ENCODE data around the gene SERPINA4.

- RRBS, result no CpG with 5 or more reads among the region's 6 CpGs
These were observed 3.6 kb downstream of the ASB2 start for GRCh38 chr14:93972757-93973261.

DNA sequence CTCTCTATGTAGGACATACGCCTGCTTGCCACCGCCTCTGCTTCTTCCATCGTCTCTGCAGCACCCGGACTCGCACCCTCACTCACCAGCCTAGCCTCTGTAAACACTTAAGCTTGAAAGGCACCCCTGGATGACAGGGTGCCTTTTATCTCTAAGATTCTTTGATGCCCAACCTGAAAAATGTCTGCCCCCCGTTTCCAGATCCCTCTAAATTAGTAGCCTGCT, 19.0 kb downstream of the OTUB2 start:
- RRBS, result no CpG with 5 or more reads among the region's 6 CpGs

DNA sequence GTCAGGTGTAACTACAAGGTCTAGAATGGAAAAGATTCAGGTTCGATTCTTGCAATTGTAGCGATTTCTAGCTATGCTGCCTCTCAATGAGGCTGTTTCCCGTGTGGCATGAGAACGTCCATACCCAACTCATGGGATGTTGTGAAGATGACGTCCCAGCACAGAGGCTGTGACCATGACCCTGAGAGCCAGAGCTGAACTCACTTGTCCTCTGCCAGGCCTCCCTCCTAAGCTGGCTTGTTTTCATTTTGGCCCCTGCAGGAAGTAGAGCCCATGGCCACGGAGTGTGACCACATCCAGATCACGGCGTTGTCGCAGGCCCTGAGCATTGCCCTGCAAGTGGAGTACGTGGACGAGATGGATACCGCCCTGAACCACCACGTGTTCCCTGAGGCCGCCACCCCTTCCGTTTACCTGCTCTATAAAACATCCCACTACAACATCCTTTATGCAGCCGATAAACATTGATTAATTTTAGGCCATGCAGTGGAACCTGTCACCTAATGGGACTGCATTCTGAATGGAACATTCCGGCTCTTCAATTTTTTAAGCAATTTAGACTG, 19.4 kb downstream of the OTUB2 start:
- RRBS, result no CpG with 5 or more reads among the region's 17 CpGs

DNA sequence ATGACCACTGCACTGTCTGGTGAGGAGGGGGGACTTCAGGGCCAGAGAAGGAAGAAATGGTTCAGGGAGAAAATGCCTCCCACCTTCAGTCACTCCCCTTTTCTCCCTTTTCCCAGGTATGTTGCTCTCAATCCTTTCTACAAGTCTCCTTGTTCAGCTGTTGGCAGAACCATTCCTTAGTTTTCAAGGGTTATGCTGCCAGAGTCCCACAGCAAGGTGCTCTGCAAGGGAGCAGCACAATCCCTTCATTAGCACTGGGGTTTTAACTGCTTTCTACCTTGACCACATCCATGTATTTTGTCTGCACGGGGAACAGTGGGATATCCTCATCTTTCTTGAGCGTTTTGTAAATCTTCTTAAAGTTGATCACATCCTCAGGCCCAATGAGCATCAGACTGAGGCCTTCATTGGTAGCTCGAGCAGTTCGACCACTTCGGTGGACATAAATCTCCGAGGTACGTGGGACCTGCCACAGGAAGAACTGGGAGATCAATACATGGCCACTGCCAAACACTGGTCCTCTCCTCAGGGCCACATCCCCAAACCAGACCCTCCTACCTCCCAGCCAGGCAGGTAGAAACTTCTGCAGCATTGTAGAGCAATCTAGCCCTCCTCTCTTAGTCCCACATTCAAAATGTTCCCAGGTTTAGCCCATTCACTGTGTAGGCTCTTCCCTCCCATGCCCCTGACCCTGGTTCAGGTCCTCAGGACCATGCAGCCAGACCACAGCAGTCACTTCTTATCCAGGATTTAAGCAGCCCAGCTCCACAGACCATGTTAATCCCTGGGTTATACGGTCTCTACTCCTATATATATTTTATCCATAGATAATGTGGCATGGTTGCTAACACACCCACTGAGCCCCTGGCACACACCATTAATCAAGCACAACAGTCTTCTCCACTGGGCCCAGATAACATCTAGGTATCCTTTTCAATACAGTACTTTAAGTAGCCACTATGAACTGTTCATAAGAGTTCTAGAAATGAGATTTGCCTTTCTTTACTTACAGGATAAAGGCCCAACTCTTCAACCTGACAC, 26.0 kb downstream of the DDX24 start:
- RRBS, result no CpG with 5 or more reads among the region's 8 CpGs

DNA sequence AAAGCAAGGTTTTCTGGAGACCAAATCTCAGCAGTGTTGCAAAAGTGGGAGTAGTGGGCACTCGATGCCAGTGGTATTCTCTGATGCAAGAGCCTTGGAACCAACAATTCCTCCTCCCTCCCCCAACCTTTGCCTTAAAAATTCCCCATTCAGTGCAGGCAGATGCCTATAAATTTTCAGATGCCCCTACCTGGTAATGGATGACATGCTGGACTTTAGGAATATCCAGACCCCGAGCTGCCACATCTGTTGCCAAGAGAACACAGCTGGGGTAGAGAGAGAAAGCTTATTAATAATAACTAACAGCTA, 23.4 kb downstream of the DDX24 start:
- RRBS, result no CpG with 5 or more reads among the region's 2 CpGs

DNA sequence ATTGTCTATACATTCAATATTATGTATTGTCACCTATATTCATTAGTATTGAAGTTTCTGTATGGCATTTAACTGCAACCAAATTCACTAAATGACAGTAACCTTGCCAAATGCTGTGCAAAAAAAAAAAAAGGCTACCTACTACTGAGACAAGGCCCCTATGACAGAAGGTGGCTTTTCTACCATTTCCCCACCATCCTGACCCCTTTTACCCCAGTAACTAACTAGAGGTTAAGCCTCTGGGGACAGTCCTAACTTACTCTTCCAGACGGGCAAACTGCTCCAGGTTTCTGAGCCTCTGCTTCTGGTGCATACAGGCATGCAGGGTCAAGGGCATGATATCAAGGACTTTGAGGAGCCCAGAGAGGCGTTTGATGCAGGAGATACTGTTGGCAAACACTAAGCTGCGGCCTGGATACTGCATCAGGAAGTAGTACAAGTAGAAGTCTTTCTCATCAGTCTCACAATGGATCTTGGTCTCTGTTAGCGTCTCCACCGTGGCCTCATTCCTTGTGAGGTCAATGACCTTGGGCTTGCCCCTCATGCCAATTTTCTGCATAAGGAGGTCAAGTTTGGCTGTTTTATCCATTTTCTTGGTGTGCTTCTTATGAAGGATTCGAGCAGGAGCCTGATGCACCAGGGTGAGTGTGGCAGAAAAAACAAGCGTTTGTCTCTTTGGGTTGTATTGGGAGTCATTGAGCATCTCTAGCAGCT, 21.0 kb downstream of the DDX24 start:
- RRBS, result no CpG with 5 or more reads among the region's 7 CpGs

- RRBS, result no CpG with 5 or more reads among the region's 2 CpGs
These were observed 2.7 kb downstream of the DDX24 start for GRCh38 chr14:94078270-94078712.

- RRBS, result no CpG with 5 or more reads among the region's 9 CpGs
These were observed 15.1 kb downstream of the IFI27L2 start for GRCh38 chr14:94114086-94114865.

DNA sequence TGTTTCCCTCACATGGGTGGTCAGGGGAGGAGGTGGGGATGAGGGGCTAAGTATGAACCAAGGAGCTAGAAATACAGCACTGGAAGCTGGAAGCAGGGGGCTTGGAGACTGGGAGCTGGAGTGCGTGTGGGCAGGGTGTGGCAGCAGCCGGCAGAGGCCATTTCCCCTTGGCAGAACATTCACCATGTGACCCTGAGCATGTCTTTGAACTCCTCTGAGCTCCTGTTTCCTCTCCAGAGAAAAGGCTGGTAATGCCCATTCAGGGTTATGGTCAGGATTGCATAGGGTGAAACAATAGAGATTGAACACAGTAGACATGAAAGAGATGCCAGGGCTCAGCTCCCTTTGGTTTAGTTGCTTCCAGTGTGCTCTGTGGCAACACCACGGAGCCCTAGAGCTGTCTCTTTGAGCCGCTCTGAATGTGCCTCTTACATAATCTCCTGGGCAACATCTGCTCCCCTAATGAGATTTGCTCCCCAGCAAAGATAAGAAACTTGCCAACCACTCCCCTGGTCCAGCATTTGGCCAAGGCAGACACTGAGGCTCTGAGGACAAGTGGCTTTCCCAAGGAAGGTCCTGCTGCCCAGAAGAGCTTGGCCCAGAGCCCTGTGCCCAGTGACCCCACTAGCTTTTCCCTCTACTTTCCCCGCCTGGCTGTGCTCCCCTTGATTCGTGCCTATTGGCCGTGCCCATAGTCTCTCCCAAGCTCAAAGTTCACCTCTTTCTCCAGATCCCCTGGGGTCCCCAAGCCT, 14.3 kb downstream of the IFI27L2 start:
- RRBS, result no CpG with 5 or more reads among the region's 7 CpGs

DNA sequence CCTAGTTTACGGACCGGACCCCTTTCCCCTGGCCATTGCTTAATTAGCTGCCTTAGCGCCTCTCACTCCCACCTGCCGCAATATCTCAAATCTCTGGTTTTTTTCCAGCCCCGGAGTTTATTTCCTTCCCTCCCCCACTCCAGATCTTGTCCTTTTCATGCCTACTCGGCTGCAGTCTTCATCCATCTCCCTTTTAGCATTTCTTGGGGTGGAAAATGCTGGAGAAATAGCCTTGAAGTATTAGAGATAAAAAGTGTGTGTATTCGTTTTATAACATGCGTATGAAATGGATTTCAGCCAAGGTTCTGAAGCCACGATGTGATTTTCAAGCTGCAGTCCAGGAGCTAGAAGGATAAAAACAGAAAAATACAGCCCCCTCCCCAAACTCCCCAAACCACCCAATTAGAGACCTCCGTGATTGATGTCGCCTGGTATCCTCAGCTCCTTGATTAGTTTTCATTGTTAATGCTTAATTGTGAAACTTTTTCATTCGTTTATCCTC, 1.4 kb downstream of the PPP4R4 start:
- RRBS, result 16% methylated on average over 3 of the region's 12 CpGs

GRCh38 chr14:94277132-94277751, 15.8 kb downstream of the SERPINA10 start:
- RRBS, result no CpG with 5 or more reads among the region's 8 CpGs

DNA sequence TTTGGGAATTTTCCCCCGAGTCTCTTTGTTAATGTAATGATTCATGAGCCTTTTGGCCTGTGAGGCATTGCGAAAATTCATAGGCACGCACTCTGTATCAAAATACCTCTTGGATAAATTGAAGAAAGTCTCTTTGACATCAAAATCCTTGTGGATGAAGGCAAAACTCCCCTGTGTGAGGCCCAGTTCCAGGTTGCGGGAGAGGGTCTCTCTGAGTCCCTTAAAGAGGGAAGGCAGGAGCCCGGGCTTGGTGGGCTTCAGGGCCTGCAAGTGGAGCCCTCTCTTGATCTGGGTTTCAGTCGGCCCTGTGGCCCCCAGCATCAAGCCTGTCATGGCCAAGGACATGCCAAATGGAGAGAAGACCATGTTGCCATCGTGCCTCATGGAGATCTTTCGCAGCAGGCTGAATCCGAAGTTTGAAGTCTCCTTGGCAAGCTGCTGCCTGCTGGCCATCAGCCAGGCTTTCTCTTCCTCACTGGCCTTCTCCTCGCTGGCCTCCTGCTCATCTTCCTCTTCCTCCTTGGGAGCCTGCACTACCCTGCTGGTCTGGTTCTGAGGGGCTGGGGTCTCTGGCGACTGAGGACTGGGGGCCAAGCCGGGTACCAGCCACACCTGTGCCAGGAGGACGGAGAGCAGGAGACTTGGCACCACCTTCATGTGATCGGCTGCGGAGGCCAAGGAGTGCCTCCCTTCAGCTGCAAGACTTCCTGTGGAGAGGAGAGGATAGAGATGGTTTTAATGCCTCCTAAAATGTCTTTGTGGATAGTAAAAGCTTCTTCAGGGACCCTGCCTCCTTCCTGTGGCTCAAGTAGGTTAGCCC, 2.9 kb downstream of the SERPINA10 start:
- RRBS, result no CpG with 5 or more reads among the region's 15 CpGs

DNA sequence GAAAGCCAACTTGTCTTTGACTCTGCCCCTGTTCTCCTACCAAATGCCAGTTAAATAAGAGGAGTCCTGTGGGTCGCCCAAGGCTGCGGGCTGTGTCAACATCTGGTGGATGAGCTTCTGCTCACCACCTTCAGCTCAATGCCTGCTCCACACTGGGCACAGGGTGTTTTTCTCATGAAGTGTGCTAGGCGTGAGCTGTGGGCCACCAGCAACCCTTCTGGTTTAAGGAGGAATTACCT, 12.2 kb downstream of the SERPINA1 start:
- RRBS, result no CpG with 5 or more reads among the region's 3 CpGs

- RRBS, result no CpG with 5 or more reads among the region's 10 CpGs
These were observed 29.2 kb downstream of the SERPINA11 start for GRCh38 chr14:94423440-94423720.

DNA sequence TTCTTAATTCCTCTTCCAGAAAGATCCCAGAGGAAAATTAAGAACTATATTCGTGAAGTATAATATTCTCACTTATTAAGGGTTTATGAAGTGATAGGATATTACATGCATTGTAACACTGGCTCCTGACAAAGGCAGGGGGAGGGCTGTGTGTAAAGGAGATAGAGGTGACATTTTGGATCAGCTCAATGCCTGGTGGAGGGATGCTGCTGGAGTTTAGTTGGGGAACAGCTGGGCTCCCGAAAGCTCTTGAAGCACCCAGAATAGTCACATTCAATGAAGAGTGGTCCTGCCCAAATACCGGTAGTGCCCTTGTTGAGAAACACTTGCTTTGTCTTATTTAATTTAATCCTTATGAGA, 748 bp downstream of the SERPINA11 start:
- RRBS, result no CpG with 5 or more reads among the region's 3 CpGs

DNA sequence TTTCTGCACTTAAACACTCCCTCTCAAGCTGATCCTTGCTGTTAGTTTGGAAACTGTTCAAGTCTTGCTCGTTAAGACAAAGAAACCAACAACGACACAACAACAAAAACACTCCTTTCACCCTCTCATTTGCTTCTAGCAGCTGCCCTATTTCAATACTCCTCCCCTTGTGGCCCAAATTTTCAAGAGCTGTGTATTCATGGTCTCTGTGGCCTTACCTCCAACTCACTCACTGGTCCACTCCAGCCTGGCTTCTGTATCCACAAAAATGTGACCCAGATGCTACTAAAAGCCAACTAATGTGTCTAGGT, 336 bp downstream of the SERPINA9 start:
- RRBS, result no CpG with 5 or more reads among the region's 2 CpGs

DNA sequence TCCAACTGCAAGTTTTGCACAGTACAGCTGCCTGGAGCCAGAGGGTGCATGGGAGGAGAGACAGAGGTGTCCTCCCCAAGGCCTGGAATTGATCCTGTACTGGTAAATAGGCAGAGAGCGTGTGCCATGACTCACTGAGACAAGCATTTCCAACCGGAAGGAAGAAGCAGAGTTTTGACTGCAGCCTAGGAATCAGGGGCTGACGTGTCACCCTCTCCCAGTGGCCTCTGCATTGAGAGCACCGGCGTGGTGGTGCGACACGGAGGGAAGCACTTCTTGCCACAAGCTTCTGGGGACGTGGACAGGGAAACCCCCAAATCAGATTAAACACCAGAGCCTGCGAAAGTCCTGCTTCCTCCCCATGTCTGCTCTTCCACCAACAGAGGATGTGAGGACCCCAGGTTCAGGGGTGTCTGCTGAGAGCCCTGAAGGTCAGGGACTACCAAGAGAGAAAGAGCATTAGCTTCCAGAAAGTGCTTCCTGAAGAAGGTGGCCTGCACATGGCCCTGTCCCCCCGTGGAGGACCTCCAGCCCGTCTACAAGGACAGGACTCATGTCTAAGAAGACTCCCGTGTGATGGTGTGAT, 18.9 kb upstream of the SERPINA4 start:
- RRBS, result 35% methylated on average over 2 of the region's 12 CpGs

DNA sequence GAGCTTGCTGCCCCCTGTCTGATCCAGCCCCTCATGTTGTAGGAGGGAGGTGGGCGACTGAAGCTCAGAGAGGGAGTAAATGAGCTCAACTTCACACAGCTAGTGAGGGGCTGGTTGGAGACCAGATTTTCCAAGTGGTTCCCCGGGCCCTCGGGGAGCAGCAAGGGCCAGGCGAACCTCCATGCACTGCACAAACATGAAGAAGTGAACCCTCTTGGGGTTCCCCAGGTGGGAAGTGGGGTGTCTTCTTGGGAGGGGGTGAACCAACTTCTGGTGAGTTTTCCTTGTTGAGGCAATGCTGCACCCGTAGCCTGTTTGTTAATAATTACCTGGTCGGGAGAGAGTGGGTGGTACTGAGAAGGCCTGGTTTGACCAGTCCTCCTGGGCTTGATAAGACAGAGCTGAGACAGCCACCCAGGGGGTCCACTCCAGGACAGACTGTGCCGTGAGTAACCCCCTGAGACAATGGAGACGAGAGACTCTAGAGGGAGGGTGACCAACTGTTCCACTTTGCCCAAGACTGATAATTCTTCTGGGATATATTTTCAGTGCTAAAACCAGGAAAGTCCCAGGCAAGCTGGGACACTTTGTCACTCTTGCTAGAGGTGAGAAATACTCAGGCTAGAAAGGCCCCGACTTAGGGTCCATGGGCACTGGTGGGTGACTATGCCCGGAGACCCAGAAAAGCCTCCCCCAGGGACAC, at the start of gene SERPINA4:
Gene SERPINA4 (plus strand): TSS at position 393 of the 703 bp plus-strand sequence.
- RRBS, result 70% methylated on average over 1 of the region's 10 CpGs

GRCh38 chr14:94601804-94602641, 10.2 kb upstream of the SERPINA3 start:
- RRBS, result no CpG with 5 or more reads among the region's 9 CpGs

DNA sequence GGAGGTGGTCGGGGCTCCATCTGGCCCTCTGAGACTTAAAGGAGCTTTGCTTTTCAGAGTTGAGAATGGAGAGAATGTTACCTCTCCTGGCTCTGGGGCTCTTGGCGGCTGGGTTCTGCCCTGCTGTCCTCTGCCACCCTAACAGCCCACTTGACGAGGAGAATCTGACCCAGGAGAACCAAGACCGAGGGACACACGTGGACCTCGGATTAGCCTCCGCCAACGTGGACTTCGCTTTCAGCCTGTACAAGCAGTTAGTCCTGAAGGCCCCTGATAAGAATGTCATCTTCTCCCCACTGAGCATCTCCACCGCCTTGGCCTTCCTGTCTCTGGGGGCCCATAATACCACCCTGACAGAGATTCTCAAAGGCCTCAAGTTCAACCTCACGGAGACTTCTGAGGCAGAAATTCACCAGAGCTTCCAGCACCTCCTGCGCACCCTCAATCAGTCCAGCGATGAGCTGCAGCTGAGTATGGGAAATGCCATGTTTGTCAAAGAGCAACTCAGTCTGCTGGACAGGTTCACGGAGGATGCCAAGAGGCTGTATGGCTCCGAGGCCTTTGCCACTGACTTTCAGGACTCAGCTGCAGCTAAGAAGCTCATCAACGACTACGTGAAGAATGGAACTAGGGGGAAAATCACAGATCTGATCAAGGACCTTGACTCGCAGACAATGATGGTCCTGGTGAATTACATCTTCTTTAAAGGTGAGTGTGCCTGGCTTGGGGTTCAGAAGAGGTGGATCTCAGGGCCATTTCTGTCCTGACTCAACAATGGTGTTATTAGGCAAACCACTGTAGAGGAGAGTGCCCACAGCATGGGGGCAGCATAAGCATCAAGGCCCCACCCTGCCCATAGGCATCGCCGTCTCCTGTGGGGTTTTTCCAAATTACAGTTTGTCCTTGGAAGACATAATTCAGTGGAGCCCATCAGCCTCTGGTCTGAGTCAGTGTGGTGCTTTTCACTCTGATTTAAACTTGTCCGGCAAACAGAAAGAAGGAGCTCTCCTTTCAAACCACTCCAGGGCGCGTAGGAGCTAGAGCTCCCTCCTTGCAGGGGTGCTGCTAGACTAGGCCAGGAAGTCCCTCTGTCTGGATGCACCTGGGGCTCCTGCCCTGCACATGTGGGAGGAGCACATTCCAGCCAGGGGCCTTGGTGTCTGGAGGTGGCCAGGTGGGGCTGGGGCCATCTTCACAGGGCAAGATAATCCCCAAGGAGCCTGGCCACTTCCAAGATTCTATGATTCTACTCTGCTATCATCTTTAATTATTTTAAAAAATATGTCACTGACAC, 2.6 kb downstream of the SERPINA3 start:
- RRBS, result no CpG with 5 or more reads among the region's 23 CpGs

Data from AG10803 (cell line).